ENCODE data around the genes TMOD1, XPA and ANKS6.

DNA sequence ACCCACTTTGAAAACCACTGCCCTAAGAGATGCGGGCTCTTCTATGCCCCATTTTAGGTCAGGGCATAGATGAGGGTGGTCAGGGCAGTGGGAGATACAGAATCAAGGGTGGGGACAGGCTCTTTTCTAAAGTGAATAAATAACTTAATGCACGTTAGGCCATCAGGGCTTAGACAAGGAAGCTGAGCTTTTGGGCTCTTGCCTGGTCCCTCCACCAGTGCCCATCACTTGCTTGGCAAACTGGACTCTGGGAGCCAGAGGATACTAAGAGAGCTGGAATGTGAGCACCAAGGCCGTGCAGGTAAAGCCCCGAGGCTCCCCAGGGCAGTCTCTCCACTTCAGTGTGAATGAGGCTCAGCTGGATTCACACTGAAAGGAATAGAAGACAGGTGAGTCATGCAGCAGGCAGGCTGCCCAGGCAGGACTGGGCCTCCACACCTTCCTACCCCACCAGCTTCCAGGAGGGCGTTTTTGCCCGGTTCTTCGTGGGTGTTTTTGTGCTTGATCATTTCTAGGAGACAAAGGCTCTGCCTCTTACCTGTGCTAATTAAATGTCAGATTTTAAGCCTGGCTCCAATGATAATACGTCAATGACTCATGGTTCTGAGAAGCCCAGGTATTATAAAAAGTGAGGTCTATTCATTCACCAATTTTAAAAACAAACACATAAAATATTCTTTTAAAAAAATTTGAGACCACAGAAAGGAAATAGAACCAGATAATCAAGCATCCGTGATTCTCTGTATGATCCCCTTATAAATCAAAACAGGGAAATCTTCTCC, 7.3 kb upstream of the CTSV start:
- PRO-cap, 4 experiments, result no peak in any of the 4 experiments
- RAMPAGE, long total RNA, 4 experiments, result no peak in any of the 4 experiments

DNA sequence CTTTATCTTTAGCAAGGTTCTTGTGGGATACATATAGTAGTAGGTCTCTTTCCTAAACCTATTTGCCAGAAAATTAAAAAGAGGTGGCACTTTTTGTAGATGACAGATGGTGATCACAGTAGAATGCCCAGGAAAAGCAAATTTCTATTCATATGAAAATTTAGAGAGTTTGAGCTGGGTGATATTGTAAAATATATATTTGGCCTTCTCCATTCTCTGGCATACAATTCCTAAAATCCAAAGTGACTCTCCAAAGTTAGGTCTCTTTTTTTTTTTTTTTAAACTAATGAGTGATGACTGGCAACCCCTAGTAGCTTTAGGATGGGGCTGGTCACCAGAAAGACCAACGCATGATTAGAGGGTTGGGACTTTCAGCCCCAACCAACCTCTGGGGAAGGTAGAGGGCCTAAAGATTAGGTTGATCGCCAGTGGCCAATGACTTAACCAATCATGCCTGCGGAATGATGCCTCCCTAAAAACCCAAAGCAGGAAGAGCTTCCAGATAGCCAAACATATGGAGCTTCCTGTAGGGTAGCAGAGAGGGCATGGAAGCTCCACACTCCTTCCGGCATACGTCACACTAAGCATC, 38.8 kb downstream of the TDRD7 start:
- PRO-cap, 4 experiments, result no peak in any of the 4 experiments
- RAMPAGE, long total RNA, 4 experiments, result start-site peak on the plus strand in 1 of 4 experiments, centred at position 124 of the sequence, 7 reads per replicate

- PRO-cap, 4 experiments, result peak in 2 of 4 experiments; most common plus-strand start chr9:97501666 (in 2)
- RAMPAGE, long total RNA, 4 experiments, result no peak in any of the 4 experiments
Measured at GRCh38 chr9:97501576-97502001, at the start of gene TMOD1. TMOD1 (plus strand) TSS chr9:97501666.

GRCh38 chr9:97553135-97553604, 51.7 kb downstream of the TMOD1 start:
- PRO-cap, 4 experiments, result no peak in any of the 4 experiments
- RAMPAGE, long total RNA, 4 experiments, result no peak in any of the 4 experiments

DNA sequence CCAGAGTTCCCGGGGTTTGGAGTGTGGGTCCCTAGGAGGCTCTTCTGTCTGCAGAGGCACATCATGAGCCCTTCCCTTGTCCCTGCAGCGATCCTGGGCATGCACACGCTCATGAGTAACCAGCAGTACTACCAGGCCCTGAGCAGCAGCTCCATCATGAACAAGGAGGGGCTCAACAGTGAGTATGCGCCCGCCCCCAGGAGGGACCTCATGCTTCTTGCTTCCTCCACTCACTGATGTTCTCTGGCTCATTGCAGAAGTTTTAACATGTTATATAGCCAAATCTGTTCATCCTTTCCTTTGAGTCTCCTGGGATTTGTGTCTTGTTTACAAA, 61.1 kb downstream of the TMOD1 start:
- PRO-cap, 4 experiments, result no peak in any of the 4 experiments
- RAMPAGE, long total RNA, 4 experiments, result no peak in any of the 4 experiments

DNA sequence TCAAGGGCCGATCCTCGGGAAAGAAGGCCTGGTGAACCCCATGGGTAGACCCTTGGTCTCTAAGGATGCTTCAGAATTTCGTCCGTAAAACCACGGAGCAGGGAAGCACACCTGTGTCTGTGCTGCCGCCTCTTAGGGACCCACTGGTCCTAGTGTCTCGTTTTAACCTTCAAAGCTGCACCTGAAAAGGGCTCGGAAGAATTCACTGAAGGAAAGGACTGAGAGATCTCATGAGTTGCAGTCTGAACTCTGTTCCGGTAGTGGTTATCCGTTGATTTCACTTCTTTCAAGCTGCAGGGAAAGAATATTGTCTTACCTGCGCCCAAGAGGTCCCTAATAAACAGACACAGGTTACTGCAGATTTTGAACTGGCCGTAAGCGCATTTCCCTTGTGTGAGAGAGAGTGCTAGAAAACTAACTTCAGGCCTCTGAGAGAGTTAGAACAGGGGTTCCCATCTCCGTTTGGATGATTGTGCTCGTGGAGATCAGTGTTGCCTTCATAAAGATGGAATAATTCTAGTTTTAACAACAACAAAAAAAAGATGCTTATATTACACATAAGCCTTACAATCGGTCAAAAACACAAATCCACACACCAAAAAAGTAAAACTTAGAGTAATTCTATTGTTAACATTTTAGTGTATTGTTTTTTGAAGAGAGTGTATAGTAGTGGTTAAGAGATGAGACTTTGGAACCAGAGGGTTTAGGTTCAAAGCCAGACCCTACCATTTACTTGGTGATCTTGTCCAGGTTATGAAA, 674 bp downstream of the NCBP1 start:
- PRO-cap, 4 experiments, result no peak in any of the 4 experiments
- RAMPAGE, long total RNA, 4 experiments, result no peak in any of the 4 experiments

GRCh38 chr9:97660252-97660758, 26.7 kb downstream of the NCBP1 start:
- PRO-cap, 4 experiments, result no peak in any of the 4 experiments
- RAMPAGE, long total RNA, 4 experiments, result no peak in any of the 4 experiments

DNA sequence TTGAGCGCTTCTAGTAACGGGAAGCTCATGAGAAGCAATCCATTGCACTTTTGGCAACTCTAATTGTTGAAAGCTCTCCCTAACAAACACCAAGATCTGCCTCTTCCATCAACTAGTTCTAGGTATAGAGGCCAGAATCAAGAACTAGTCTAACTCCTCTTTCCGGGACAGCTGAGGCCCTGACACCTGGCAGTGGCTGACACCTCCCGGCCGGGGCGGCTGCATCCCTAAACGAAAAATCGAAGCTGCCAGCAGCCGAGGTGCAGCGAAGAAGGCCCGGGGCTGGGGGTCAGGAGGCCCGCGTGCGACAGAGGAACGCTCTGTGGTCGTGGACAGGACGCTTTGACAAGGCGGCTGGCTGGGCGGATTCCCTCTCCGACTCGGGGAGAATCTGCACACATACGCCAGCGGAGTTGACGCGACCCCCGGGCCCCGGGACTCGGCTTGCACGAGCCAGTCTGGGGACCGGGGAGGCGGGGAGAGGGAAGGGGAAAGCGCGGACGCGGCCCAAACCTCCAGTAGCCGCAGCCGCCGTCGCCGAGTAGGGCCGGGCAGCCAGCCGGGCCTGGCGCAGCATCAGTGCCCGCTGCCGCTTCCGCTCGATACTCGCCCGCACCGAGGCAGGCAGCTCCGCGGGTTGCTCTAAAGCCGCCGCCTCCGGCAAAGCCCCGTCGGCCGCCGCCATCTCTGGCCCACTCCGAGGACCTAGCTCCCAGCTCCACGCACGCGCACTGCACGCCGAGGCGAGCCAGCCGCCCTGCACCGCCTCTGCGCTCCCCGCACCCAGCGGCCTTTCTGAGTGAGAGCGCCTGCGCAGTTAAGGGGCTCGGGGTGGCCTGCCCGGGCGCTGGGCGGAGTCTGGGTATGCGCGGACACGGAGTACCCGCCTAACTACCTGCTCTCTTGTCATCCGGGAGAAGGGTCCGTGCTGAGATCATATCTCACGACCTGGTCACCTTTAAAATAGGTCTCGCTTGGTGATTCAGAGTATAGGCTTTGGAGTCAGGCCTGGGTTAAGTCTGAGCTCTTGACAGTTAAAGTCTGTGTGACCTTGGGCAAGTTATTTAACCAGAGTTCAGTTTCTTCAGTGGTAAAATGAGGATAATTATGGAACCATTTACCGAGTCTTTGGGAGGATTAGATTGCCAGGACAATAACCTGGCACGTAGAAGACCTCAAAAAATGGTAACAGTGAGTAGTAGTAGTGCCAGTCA, at the start of gene XPA:
XPA (minus strand) TSS at position 733 of the 1,214 bp plus-strand sequence.
- PRO-cap, 4 experiments, result peak in 4 of 4 experiments; most common plus-strand start position 909 of the sequence (in 4); most common minus-strand start position 707 of the sequence (in 4)
- RAMPAGE, long total RNA, 4 experiments, result start-site peak on the minus strand in 4 of 4 experiments, centred at positions 706 to 716 of the sequence, 599 to 746 reads per replicate

GRCh38 chr9:98014817-98015987, 32.1 kb downstream of the ANP32B start:
- PRO-cap, 4 experiments, result no peak in any of the 4 experiments
- RAMPAGE, long total RNA, 4 experiments, result no peak in any of the 4 experiments

GRCh38 chr9:98035455-98035904, 21.1 kb upstream of the NANS start:
- PRO-cap, 4 experiments, result peak in 4 of 4 experiments; most common minus-strand start chr9:98035738 (in 3)
- RAMPAGE, long total RNA, 4 experiments, result no peak in any of the 4 experiments

- PRO-cap, 4 experiments, result no peak in any of the 4 experiments
- RAMPAGE, long total RNA, 4 experiments, result no peak in any of the 4 experiments
Measured at GRCh38 chr9:98083672-98084101, 27.2 kb downstream of the NANS start.

DNA sequence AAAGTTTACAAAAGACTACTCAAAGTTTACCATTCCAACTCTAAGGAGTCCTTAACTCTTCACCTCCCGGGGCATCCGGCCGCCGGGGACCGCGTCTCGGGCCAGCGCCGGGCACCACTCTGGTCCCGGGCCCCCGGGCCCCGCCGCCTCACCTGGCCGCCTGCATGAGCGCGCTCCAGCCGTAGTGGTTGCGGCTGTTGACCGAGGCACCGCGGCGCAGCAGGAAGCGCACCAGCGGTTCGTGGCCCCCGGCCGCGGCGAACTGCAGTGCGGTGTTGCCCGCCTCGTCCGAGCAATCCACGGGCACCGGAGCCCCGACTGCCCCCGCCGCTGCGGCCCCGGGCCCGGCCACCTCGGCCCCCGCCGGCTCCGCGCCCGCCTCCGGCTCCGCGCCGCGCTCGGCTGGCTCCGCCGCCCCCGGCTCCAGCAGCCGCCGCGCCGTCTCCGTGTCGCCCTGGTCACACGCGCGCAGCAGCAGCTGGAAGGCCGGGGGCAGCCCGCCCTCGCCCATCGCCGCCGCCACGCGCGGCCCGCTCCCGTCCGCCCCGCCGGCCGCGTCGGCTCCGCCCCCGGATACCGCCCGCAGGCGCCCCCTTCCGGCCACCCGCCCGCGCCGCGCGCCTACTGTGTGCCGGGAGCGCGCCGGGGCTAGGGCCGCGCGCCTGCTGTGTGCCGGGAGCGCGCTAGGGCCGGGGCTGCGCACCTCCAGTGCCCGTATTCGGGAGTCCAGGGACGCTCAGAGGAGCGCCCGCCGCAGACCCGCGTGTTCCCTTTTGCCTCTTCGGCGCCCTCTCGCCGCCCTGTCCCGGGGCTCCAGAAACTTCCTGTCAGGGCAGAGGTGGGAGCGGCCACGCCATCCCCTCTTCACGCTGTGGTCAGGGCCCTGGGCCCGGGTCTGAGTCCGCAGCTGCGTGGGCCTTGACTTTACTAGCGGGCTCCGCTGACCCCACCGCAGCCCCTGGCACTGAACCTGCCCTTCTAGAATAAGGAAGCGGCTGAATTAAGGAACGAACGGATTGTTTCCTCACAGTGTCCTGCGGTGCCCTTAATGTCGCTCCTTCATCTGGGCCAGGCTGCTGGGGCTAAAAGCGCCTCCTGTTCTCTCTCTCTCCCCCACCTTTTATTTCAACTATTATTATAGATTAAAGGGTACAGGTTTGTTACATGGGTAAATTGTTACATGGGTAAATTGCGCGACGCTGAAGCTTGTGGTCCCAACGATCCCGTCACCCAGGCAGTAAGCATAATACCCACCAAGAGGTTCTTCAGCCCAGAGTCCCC, at the start of gene ANKS6:
ANKS6 (minus strand) TSS at position 575 of the 1,281 bp plus-strand sequence.
- PRO-cap, 4 experiments, result peak in 4 of 4 experiments; most common plus-strand start position 651 of the sequence (in 2); most common minus-strand start position 559 of the sequence (in 3)
- RAMPAGE, long total RNA, 4 experiments, result no peak in any of the 4 experiments

- PRO-cap, 4 experiments, result no peak in any of the 4 experiments
- RAMPAGE, long total RNA, 4 experiments, result no peak in any of the 4 experiments
Measured at GRCh38 chr9:98867602-98868088, 60.2 kb downstream of the GALNT12 start.

DNA sequence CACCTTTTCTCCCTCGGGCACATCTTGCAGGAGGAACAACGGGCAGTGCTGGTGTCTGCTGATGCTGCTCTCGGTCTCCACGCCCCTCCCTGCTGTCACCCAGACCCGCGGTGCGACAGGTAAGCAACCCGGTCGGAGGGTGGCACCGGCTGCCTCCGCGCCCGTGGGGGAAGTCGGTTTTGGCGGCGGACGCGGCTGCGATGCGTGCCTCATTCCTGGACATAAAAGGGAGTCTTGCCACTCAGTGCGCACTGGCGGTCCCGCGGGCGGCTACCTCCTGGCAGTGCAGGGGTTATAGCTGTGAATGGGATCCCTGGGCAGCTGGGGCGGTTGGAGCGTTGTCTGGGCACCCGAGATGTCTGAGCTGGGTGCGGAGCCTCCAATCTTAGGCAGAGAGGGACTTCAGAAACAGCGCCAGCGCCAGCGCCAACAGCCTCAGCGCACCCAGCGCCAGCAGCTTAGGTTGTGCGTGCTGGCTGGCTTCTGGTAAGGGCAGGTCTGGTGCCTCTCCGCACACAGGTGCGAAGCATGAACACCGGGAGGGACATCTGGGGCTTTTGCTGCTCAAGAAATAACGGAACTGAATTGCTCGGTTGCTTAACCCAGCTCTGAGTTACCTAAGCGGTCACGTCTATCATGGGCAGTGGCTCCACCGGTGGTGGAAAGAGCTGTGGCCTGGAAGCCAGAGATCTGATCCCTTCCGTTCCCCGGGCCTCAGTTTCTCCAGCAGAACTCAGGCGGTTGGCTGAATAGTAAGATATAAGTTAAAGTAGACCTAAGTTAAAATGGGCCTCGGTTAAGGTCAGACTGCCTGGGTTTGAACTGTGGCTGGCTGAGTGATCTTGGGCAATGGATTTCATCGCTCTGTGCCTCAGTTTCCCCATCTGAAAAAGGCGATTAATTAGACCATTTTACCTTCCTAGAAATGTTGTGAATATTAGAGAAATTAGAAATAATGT, 704 bp downstream of the COL15A1 start:
- PRO-cap, 4 experiments, result no peak in any of the 4 experiments
- RAMPAGE, long total RNA, 4 experiments, result no peak in any of the 4 experiments

- PRO-cap, 4 experiments, result no peak in any of the 4 experiments
- RAMPAGE, long total RNA, 4 experiments, result no peak in any of the 4 experiments
Measured at GRCh38 chr9:98973453-98974093, 29.9 kb downstream of the COL15A1 start.

- PRO-cap, 4 experiments, result no peak in any of the 4 experiments
- RAMPAGE, long total RNA, 4 experiments, result no peak in any of the 4 experiments
Measured at GRCh38 chr9:99092832-99093442, 12.0 kb upstream of the TGFBR1 start.

GRCh38 chr9:99132410-99132838, 27.5 kb downstream of the TGFBR1 start:
- PRO-cap, 4 experiments, result no peak in any of the 4 experiments
- RAMPAGE, long total RNA, 4 experiments, result no peak in any of the 4 experiments

GRCh38 chr9:99181675-99182202, 40.0 kb downstream of the ALG2 start:
- PRO-cap, 4 experiments, result no peak in any of the 4 experiments
- RAMPAGE, long total RNA, 4 experiments, result no peak in any of the 4 experiments

GRCh38 chr9:99356144-99357409, 134.5 kb downstream of the SEC61B start:
- PRO-cap, 4 experiments, result no peak in any of the 4 experiments
- RAMPAGE, long total RNA, 4 experiments, result no peak in any of the 4 experiments

- PRO-cap, 4 experiments, result no peak in any of the 4 experiments
- RAMPAGE, long total RNA, 4 experiments, result no peak in any of the 4 experiments
Measured at GRCh38 chr9:99358616-99359145, 136.6 kb downstream of the SEC61B start.

All from spleen (tissue), 7 donors.